ENCODE measurements around a stretch of chr2.

DNA sequence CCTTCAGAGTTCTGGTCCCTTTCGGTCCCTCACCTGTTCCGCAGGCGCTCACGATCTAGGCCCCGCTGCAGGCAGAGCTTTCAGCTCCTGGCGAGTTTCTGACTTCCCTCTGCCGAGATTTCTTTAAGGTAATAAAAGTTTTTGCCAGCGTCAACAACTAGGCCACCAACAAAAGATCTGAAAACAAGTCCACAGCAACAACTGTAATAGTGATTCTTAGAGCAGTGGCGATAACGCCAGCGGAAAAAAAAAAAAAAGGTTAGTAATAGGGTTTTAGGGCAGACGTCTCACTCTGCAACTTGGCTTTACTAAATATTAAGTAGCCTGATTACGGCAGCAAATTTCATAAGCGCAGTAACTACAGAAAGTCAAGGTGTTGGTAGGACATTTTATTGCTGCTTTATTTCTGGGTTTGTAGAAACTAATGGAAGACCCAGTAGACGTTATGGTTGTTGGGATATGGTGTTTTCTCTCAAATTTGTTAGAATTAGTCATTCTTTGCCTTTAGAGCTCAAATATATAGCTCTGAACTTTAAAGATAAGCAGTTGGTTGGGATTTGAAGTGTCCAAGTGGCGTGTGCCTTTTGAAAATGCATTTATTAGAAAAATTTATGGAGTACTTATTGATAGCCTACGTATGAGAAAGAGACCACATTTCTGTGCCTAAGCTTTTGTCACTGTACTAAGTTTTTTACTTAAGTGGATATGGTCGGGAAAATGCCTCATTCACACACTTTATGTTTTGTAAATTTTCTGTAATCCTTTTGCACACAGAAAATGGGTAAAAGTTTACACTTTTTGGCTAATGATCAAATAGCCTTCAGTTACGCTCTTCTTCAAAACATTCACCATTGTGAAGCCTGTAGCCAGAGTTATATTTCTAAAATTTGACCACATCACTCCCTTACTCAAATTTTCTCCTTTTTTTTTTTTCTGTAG, 667 bp downstream of the SLC30A6 start:
- RRBS: no CpG with 5 or more reads among the region's 19 CpGs

DNA sequence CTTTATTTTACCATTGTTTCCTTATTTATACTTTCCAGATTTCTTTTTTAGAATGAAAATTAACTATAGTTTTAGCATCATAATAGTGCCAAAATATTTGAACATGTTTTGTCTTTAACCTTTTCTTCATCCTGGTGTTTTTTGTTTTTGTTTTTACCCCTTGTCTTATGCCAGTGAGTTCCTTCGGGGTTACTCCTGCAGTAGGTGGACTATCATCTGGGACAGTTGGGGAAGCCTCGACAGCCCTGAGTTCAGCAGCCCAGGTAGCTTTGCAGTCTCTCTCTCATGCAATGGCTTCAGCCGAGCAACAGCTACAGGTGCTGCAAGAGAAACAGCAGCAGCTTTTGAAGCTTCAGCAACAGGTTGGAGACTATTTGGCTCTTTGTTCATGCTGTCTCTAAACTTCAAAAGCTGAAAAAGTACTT, 106.2 kb downstream of the BIRC6 start:
- RRBS: no CpG with 5 or more reads among the region's 3 CpGs

- RRBS: no CpG with 5 or more reads among the region's 6 CpGs
These were observed 112.7 kb upstream of the TTC27 start for GRCh38 chr2:32514901-32515867.

GRCh38 chr2:33133256-33134095, 186.7 kb downstream of the LTBP1 start:
- RRBS: no CpG with 5 or more reads among the region's 11 CpGs

- RRBS: no CpG with 5 or more reads among the region's 1 CpG
These were observed 256.5 kb upstream of the RASGRP3 start for GRCh38 chr2:33219962-33220354.

DNA sequence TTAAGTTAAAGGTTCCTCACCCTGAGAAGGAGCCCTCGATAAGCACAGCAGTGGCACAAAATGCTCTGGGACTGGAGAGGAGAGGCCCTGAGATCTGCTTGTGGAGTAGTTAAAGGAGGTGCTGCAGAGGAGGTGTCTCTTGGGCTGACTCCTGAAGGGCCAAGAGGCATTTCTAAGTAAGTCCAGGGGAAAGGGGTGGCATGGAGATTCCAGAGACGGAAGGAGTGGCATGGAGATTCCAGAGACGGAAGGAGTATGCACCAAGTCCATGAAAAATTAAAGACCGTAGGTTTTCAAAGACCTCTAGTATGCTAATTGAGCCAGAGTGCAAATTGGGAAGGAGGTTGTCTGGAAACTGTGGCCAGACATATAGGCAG, 137.9 kb upstream of the RASGRP3 start:
- RRBS: no CpG with 5 or more reads among the region's 4 CpGs

- RRBS: no CpG with 5 or more reads among the region's 17 CpGs
These were observed 1.0 kb downstream of the RASGRP3 start for GRCh38 chr2:33477283-33478095.

DNA sequence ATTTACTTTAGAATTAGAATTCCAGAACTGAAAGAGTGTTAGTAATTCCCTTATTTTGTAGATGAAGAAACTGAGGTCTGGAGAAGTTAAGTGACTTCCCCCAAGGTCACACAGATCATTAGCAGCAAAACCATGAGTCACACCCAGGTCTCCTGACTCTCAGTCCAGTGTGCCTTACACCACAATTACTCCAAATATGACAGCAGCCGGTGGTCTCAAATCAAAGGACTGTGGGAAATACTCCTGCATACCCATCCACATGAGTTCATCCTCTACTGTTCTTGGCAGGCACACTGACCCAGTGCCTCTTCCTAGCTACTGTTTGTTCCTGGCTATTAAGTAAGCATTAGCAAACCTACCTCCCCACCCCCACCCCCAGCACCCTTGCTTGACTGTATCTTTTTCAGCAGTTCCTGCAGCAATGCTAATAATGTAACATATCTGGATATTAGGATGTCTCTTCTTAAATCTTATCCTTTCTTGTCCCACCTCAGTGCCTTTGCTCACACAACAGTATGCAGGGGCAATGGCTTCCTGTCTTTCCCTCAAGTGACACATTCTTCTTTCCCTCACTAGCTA, 46.3 kb downstream of the FAM98A start:
- RRBS: no CpG with 5 or more reads among the region's 1 CpG

- RRBS: no CpG with 5 or more reads among the region's 11 CpGs
These were observed 198.5 kb upstream of the FAM98A start for GRCh38 chr2:33797602-33798049.

GRCh38 chr2:36392583-36393217, 37.1 kb downstream of the CRIM1 start:
- RRBS: no CpG with 5 or more reads among the region's 5 CpGs

DNA sequence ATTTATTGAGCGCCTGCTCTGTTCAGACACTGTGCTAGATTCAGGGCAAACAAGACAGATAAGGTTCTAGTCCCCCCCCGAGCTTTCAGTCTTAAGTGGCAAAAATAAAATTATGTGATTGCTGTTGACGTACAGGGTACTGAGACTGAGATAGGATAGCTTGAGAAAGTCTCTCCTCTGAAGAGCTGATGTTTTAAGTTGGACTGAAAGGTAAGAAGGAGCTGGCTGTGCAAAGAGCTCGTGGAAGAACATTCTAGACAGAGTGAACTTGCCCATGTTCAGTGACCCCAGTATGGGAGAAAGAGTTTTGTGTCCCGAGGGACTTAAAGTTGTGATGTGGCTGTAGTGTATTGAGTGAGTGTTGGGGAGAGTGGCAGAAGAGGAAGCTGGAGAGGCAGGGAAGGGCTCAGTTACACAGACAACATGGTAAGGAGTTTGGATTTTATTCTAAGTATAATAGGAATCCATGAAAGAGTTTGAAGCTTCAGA, 58.9 kb downstream of the CRIM1 start:
- RRBS: no CpG with 5 or more reads among the region's 5 CpGs

DNA sequence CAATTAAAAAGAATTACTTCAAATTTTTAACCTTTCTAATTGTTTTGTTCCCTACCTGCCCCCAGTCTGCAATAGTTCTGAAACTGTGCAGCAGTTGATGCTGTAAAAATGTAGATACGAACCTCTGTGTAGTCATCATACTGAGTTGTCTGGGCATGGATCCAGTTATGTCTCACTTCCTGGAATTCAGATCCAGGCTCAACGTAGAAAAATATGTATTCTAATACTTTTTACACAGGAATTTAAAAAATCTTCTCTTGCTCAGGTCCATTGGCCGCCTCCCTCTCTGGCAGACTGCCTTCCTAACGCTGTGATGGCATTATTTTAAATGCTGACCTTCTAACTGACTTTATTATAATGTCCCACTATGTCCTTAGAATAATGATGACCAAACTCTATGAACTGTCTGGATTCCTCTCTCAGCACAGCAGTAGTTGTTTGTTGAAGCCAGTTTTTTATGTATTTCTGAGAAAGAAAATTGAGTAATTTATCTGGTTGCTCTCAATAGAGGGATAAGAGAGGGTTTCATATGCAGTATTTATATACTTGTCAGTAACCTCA, 119.6 kb downstream of the FEZ2 start:
- RRBS: no CpG with 5 or more reads among the region's 4 CpGs

- RRBS: no CpG with 5 or more reads among the region's 4 CpGs
These were observed 54.6 kb downstream of the FEZ2 start for GRCh38 chr2:36543333-36543792.

DNA sequence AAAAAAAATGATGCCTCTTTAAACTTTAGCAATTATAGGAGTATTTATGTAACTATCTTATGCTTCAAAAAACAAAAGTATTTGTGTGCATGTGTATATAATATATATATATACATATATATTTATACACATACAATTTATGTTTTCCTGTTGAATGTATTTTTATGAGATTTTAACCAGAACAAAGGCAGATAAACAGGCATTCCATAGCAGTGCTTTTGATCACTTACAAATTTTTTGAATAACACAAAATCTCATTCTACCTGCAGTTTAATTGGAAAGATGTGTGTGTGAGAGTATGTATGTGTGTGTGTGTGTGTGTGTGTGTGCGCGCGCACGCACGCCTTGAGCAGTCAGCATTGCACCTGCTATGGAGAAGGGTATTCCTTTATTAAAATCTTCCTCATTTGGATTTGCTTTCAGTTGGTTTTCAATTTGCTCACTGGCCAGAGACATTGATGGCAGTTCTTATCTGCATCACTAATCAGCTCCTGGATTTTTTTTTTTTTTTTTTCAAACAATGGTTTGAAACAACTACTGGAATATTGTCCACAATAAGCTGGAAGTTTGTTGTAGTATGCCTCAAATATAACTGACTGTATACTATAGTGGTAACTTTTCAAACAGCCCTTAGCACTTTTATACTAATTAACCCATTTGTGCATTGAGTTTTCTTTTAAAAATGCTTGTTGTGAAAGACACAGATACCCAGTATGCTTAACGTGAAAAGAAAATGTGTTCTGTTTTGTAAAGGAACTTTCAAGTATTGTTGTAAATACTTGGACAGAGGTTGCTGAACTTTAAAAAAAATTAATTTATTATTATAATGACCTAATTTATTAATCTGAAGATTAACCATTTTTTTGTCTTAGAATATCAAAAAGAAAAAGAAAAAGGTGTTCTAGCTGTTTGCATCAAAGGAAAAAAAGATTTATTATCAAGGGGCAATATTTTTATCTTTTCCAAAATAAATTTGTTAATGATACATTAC, 47.9 kb downstream of the FEZ2 start:
- RRBS: no CpG with 5 or more reads among the region's 6 CpGs

GRCh38 chr2:36798827-36799218, 102.3 kb downstream of the VIT start:
- RRBS: no CpG with 5 or more reads among the region's 1 CpG

DNA sequence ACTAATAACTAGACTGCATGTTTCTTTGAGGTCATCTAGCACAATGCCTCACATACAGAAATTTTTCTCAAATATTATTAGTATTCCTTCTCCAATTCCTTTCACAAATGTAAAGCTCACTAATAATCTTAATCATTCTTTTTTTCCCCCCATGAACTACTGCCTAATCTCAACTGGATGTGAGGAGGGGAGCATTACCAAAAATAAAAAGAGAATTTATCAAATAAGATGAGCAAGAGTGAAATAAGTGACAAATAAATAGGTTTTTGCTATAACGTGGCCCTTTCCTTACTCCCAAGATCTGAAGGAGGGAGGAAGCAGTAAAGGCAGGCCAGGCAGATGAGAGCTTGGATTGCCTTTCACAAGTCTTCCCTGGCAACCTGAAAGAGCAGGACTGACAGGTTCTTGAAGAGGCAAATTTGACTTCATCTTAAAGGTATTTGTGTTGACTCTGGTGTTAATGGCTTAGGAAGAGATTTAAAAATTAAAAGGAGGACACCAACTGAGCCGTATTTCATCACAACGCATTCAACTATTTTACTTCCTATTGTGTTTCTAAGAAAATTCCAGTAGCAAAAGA, 3.4 kb downstream of the STRN start:
- RRBS: no CpG with 5 or more reads among the region's 3 CpGs

DNA sequence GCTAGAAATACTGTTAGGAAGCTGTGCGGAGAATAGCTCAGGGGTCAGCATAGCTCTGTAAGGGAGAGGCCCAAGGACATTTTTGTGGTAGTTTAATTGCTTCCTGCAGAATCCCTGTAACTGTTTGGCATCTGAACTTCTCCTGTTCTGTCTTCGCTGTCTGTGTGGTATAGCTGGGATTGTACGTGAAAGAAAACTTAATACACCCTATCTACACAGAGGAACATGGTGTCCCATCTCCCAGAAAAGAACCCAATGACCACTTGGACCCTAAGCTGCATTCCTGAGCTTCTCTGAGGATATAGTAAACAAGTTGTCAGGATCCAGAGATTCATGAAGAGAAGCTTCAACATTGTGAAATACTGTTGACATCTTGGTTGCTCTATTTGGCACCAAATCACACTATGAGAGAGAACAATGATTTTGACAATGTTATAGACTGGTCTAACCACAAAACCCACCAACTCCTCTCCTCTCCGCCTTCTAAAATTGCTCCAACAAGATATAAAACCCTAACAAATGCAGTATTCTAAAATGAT, 81.3 kb downstream of the CDC42EP3 start:
- RRBS: no CpG with 5 or more reads among the region's 4 CpGs

DNA sequence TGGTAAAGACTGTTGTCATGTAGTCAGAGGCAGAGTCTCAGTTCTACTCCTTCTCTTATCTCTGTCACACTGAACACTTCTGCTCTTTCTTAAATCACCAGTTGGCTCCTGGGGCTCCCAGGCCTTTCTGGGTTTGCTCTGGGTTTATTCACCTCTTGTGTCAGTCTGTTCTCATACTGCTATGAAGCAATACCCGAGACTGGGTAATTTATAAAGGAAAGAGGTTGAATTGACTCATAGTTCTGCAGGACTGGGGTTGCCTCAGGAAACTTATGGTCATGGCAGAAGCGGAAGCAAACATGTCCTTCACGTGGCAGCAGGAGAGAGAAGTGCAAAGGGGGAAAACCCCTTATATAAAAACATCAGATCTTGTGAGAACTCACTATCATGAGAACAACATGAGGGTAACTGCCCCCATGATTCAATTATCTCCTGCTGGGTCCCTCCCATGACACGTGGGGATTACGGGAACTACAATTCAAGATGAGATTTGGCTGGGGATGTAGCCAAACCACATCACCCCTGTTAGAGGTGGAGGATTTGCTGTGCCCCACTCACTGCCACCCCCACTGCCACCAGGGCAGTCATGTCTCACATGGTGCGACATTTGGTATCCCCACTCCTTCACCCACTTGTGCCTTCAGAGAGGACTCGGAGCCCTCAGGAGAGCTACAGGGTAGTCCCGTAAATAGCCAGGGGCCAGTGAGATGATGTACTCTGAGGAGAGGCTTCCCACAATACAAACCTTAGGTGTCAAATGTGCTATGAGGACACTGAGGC, 35.8 kb downstream of the CDC42EP3 start:
- RRBS: no CpG with 5 or more reads among the region's 8 CpGs

DNA sequence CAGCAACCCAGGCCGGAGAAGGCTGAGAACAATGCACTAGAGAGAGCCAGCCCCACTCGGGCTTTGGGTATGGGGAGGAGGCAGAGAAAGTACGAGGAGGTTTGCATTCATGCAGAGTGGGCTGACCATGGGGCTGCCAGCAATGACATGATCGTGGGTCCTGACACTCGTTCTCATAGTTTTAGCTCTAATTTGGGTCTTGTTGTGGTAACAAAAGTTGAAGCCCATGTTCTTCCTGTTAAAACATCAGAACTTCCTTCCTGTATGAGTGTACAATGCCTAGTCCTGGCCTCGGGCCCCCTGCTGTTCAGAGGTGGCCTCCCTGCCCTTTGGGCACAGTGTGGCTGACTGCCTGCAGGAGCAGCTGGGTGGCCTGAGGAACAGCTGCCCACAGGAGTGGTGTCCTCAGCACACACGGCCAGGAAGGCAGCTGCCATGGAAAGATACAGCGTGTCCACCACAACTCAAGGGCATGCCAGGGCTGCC, 22.9 kb downstream of the CDC42EP3 start:
- RRBS: no CpG with 5 or more reads among the region's 8 CpGs

GRCh38 chr2:37654475-37654912, 16.9 kb downstream of the CDC42EP3 start:
- RRBS: no CpG with 5 or more reads among the region's 9 CpGs

Measured in islet of Langerhans (tissue), 1 donor.